Aorta (tissue), 1 donor: ENCODE results near the gene GPT2.

DNA sequence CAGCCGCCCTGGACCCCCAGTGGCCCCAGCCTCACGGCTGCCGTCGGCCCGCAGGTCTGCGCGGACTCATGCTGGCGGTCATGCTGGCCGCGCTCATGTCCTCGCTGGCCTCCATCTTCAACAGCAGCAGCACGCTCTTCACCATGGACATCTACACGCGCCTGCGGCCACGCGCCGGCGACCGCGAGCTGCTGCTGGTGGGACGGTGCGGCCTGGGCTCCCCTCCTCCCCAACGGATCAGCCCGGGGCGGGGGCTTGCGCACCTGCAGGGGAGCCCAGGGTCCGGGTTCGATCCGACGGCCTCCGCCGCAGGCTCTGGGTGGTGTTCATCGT lies 5.6 kb downstream of the SLC5A2 start:
- PRO-cap, result unidirectional peak, minus-strand start at position 235 of the sequence

DNA sequence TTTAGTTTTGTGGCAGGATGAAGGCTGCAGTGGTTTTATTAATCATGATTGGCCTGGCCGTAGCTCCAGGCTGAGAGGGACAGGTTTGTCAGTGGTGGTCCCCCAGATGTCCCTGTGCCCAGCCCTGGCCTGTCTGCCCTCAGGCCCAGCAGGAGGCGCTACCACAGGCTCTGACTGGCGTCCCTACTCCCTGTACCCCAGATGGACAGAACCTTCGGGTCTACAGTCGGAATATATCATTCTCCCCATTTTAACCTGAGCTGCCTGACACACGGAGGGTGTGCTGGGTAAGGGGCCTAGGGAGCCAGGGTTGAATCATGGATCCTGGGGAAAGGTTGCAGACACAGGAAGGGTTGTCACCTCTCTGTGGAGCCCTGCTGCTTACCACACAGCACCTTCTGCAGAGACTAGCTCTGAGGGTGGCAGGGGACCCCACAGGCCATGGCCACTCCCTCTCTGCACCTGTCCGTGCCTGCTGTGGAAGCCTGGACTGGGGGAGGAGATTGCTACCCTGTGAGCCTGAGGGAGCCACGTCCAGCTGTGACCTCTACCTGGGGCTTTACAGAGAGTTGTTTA lies 1.7 kb upstream of the KRBOX5 start:
- PRO-cap, result no peak

DNA sequence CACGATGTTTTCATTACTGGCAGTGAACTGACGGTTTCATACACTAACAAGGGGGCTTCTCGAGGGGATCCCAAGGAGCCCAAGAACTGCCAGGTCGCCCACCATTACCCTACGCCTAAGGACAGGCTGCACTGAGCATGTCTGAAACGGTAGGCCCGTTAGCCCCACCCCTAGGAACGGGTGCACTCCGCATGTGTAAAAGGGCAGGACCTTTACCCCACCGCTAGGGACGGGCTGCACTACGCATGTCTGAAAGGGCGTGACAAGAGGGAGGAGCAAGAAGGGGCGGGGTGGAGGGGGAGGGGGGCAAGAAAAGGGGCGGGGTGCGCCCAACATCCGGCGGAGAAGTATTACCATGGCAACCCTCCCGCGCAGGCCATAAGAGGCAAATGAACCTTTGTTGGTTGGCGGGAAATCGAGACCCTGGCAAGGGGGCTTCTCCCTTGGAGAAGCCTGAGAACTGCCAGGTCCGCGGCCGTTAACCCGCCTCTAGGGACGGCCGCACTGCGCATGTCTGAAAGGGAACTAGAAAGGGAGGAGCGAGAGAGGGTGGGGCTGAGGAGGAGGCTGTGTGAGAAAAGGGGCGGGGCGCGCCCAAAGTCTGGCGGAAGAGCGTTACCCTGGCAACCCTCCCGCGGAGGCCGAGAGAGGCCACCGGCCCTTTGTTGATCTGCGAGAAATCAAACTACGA lies 2046.7 kb downstream of the TP53TG3F start:
- PRO-cap, result no peak

GRCh38 chr16:46581464-46581932 lies 39.7 kb downstream of the SHCBP1 start:
- PRO-cap, result no peak

DNA sequence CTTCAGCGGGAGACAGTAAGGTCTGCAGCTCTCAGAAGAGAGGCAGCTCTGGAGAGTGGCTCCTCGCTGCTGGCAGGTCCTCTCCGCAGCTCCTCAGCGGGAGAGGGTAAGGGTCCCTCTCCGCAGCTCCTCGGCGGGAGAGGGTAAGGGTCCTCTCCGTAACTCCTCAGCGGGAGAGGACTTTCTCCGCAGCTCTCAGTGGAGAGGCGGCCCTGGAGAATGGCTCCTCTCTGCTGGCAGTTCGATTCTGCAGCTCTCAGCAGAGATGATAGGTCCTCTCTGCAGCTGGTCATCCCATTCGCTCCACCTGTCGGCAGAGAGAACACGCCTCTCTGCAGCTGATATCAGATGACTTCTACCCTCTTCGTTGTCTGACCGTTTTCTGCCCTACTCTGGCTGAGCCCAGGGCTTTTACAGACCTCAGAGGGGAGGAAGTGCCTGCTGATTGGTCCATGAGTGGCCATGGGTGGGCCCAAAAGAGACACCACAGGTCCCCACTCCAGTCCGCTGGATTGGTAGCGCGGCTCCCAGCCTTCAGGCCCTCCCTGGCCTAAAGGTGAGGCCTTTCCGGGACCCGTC lies 11.8 kb upstream of the SHCBP1 start:
- PRO-cap, result no peak

DNA sequence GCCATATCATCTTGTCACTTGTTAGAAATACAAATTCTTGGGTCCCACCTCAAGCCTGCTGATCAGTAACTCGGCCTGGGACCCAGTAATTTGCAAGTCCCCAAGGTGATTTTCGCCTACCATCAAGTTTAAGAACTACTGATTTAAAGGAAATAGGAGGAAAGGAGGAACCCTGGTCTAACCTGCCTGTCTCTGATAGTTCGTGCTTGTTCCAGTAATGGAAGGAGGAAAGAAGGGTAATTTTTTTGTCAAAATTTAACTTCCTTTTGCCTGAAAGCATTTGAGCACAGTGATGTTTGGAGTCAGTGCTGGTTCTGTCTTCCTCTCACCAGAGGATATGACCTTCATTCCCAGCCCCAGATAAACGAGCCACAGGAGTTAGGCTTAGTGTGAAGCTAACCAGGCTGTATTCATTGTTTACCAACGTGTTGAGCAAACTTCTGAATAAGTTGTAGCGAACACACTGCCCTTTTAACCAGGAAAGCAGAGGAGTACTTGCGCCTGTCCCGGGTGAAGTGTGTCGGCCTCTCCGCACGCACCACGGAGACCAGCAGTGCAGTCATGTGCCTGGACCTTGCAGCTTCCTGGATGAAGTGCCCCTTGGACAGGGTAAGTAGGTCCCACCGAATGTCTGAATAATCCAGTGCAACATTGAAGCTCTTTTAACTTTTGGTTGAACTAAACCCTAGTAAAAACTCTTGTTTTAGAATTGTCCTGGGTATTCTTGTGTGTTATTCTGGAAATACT lies 1.2 kb downstream of the ORC6 start:
- PRO-cap, result no peak

- PRO-cap, result no peak
Measured at GRCh38 chr16:46743256-46743971, 4.7 kb downstream of the MYLK3 start.

- PRO-cap, result no peak
Measured at GRCh38 chr16:46746654-46747349, 1.3 kb downstream of the MYLK3 start.

GRCh38 chr16:46756357-46757221 lies 8.4 kb upstream of the MYLK3 start:
- PRO-cap, result no peak

- PRO-cap, result no peak
Measured at GRCh38 chr16:46853977-46854358, 23.0 kb upstream of the C16orf87 start.

GRCh38 chr16:46876270-46876800 lies 7.8 kb upstream of the GPT2 start:
- PRO-cap, result no peak

DNA sequence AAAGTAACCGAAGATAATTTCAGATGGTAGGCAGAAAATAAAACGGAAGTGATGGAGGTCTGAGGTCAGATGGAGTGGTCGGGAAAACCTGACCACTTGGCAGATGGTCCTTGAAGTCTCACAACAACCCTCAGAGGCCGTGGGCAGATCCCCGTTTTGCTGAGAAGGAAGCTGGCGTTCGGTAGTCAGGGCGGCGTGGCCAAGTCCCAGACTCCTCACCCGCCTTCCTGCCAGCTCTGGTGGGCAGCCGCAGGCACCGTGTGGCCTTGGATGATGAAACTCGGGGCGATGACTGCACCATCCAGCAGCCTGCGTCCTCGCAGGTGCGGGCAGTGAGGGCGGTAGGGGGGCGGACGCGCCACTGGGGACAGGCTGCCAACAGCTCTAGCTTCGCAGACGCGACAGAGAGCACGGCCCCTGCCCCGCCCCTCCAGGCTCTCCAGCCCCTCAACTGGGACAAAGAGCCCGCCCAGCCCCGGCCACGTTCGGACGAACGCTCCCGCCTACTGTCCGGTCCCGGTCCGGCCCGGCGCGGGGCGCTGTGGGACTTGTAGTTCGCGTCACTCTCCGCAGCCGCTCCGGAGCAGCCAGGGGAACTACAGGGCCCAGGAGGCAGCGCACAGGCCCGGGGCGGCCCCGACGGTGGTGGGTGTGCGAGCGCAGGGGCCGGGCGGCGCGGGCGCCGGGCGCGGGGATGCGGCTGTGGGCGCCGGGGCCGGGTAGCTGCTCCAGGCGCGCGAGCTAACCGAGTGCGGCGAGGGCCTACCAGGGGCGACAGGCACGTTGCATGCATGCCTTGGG lies at the start of gene GPT2:
TSS of gene GPT2 (plus strand) at position 673 of the 801 bp plus-strand sequence.
- PRO-cap, result bidirectional peak, plus-strand start at position 662 of the sequence, minus-strand start at position 449 of the sequence

DNA sequence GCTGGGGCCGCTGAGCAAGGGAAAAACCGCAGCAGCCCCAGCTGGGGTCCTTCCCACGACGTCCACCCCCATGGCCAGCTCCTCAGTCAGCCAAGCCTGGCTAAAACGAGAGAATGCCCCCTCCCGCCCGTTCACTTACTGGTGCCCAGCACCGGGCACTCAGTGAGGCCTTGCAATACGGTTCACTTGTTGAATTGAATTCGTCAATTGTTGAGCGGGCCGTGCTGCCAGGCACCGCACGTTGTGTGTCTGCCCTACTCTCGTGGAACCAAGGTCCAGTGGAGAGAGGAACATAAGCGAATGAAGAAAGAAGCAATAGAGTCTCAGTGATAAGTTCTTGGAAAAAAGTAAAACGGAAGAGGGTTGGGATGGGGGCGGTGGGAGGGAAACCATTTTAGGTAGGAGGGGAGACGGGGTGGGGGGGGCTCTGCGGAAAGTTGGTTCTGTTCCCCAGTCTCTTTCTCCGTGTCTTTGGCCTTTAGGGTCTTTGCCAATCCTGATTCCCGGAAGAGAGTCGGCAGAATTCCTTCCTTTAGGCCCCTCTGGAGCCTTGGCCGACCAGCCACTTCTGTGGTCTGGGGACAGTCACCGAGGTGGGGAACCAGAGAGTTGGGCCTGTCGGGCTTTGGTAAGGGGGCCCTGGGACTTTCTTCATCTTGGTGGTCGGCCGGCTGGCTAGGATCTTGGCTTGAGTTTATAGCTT lies 974 bp downstream of the GPT2 start:
- PRO-cap, result no peak

- PRO-cap, result no peak
Measured at GRCh38 chr16:47143312-47143734, 422 bp downstream of the NETO2 start.

DNA sequence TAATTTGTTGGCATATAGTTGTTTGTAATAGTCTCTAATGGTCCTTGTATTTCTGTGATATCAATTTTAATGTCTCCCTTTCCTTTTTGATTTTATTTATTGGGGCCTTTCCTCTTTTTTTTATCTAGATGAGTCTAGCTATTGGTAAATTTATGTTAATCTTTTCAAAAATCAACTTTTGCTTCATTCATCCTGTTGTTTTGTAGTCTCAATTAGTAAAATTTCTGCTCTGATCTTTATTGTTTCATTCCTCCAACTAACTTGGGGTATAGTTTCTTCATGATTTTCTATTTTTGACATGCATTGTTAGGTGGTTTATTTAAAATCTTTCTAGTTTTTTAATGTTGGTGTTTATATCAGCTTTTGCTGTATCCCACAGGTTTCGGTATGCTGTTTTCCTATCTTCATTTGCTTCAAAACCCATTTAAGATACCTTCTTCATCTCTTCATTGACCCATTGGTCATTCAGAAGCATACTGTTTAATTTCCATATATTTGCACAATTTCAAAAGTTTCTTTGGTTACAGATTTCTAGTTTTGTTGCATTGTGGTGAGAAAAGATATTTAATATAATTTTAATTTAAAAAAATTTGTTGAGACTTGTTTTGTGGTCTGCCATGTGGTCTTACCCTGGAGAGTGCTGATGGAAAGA lies 146.0 kb upstream of the NETO2 start:
- PRO-cap, result no peak

- PRO-cap, result no peak
Measured at GRCh38 chr16:47361862-47362683, 98.8 kb downstream of the ITFG1 start.

- PRO-cap, result no peak
Measured at GRCh38 chr16:47633264-47633792, 172.2 kb downstream of the PHKB start.

- PRO-cap, result no peak
Measured at GRCh38 chr16:47688660-47689224, 227.6 kb downstream of the PHKB start.

- PRO-cap, result no peak
Measured at GRCh38 chr16:48277132-48277694, 29.9 kb upstream of the ABCC11 start.

GRCh38 chr16:48318657-48318926 lies 66.6 kb downstream of the SIAH1 start:
- PRO-cap, result no peak